Frontal cortex (tissue), 2 donors: Measurements from ENCODE around the genes FAM110D and CATSPER4.

DNA sequence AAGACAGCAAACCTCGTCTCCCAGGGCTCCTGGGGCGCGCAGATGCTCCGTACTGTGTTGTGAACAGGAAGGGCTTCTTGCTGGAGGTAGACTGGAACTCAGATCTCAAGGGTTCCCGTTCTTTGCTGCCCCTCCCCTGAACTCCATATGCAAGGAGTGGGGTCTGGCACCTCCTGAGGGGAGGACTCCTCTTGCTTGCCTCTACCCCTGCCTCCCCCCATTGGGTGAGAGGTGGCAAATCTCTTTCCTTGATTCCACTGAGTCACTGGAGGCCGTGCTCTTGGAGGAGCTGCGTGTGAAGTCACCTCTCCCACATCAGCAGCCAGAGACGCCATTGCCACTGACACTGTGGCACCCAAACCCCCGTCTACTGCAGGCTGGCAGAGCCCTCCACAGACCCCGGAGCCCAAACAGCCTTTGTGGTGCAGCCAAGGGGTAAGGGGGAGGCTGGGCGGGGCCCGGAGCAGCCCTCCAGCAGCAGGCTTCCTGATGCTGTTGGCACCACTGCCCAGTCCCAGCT is 104.7 kb upstream of the RUNX3 start:
- RAMPAGE, long total RNA, result no peak

DNA sequence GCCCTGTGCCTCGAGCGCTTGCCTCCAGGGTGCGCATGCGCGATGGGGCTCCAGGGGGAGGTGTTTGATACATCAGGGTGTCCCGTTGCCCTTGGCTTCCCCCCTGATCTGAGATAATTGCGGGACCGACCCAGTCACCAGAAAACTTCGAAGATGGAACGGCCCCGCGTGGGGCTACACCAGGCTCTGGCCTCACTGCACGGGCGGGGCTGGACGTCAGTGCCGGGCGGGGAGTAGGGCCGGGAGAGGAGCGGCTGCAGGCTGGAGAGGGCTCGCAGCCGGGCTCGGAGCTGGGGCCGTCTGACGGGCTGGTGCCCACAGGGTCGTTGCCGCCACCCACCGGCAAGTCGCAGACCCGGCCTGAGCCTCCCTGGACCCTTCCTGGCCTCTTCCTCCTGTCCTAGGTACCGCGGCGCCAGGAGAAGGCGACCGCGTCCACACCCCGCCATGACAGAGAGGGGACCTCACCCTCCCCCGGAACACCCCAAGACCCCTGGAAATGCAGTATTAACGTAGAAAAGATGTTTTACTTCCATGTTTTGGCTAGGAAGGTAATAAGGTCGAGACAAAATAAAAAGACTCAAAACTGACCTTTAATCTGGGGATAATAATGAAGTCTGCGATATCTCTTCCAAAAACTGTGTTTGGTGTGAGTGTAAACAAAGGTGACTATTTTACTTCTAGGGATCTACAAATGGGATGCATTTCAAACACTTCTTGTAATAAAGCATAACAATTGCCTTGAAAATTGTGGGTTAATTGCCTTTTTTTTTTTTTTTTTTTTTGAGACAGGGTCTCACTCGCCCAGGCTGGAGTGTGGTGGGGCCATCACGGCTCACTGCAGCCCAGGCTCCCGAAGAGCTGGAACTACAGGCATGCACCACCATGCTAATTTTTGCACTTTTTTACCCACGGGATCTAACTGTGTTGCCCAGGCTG is 601 bp upstream of the RSRP1 start:
- RAMPAGE, long total RNA, result no peak

DNA sequence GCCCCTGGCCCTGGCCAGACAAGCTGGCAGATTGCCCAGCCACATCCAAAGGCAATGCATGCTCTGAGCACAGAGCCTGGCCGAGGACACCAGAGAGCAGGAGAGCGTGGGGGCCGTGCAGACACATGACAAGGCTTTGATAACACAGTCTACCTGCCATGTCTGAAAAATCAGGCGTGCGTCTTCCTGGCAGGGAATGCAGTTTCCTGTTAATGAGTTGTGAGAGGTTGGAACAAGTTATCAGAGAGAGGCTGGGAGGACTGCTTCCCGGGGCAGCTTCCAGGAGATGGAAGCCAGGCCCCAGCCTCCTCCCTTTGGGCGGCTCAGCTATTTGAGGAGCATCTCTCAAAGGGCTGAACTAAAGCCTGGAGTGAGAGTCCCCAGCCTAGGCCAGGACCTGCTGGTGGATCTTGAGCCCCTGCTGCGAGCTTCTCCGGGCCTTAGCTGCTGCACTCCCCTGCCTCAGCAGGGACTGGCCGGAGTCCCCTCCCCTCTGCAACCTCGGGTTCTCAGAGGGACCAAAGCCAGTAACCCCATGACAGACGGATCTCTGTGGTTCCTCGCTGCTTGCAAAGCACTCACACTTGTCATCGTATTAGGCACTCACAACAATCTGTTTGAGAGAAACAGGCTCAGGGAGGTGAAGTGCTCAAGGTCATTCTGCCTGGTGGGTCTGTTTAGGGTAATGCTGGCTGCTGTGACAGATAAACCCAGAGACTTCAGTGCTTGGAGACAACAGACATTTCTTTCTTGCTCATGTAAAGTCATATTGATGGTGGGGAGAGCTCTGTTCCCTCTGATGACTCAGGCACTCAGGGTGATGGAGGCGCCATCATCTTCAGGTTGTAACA is 72.0 kb upstream of the SELENON start:
- RAMPAGE, long total RNA, result no peak

GRCh38 chr1:25771239-25772428 is 28.4 kb upstream of the SELENON start:
- RAMPAGE, long total RNA, result no peak

- RAMPAGE, long total RNA, result no peak
Observed at GRCh38 chr1:25773195-25773855, 26.7 kb upstream of the SELENON start.

GRCh38 chr1:25813767-25814360 is 5.9 kb upstream of the MTFR1L start:
- RAMPAGE, long total RNA, result no peak

- RAMPAGE, long total RNA, result no peak
Observed at GRCh38 chr1:25831840-25832424, 12.2 kb downstream of the MTFR1L start.

- RAMPAGE, long total RNA, result no peak
Observed at GRCh38 chr1:25998246-25998725, 423 bp upstream of the PAFAH2 start.

DNA sequence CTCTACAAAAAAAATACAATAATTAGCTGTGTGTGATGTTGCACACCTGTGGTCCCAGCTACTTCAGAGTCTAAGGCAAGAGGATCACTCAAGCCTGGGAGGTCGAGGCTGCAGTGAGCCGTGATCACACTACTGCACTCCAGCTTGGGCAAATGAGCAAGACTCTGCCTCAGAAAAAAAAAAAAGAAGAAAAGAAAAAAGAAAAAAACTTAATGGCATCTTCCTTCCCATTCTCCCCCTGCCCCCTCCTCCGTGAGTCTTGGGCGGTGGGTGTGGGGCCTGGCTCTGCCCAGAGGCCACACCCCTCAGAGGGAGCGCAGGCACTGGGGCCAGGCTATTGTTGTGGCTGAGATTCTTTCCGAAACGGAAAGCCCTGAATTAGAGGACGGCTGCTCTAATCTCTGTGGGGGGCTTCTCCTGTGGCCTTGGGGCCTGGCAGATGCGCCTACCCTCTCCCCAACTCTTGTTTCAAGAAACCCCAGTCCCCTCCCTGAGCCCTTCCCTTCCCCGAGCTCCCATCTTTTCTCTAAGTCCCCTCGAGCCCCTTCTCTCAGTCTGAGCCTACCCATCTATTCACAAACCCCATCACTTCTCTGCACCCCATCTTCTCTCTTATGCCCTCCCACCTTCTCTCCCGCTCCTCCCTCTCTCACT is 4.1 kb upstream of the FAM110D start:
- RAMPAGE, long total RNA, result no peak

DNA sequence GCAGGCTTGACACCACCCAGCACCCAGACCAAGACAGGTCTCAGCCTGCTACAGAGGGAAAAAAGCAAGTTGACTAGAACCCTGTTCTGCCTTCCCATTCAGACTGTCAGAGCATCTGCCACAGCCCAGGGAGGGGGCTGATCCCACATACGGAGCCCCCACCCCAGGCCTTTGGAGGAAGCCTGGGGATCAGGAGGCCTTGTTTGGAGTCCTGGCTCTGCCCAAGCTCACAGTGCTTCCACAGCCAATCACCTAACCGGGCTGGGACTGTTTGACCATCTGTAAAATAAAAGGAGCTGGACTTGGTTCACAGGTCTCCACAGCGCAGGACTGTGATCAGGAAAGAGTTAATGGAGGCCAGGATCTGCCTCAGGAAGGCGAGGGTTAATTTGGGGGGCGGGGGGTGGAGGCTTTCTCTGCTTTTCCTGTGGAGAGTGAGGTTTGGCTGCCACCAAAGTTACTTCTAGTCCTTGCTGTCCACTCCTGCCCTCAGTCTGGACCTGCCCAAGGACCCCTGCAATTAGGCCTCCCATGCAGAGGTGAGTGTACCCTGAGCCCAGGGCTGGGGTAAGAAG is at the start of gene FAM110D:
Gene FAM110D, plus strand, starts transcription at position 492 of the 575 bp plus-strand sequence.
- RAMPAGE, long total RNA, result no peak

- RAMPAGE, long total RNA, result no peak
Observed at GRCh38 chr1:26190330-26190832, at the start of gene CATSPER4. TSS of gene CATSPER4 (plus strand) at chr1:26190602.

- RAMPAGE, long total RNA, result no peak
Observed at GRCh38 chr1:26233562-26234094, 372 bp upstream of the CEP85 start.

GRCh38 chr1:26275553-26276643 is 4.0 kb upstream of the SH3BGRL3 start:
- RAMPAGE, long total RNA, result no peak

DNA sequence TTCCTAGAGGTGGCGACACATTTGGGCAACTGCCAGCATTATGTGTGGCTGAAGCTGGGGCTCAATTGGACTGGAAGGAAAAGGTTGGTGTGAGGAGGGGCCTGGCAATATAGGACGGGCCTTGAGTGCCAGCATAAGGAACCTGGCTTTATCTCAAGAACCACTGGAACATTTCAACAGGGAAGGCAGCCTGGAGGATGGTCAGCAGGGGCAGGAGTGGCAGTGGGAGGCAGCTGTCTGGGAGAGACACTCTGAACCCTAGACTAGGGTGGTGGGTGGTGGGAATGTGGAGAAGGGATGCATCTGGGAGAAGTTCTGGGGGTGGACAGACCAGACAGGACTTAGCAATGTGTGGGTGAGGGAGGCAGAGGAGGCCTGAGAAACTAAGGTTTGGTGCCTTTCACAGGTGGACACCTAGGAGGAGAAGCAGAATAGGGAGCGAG is 3.5 kb downstream of the SH3BGRL3 start:
- RAMPAGE, long total RNA, result no peak

GRCh38 chr1:26307406-26308226 is 1.2 kb upstream of the UBXN11 start:
- RAMPAGE, long total RNA, result no peak

- RAMPAGE, long total RNA, result no peak
Observed at GRCh38 chr1:26409278-26409906, 1.2 kb upstream of the LIN28A start.

DNA sequence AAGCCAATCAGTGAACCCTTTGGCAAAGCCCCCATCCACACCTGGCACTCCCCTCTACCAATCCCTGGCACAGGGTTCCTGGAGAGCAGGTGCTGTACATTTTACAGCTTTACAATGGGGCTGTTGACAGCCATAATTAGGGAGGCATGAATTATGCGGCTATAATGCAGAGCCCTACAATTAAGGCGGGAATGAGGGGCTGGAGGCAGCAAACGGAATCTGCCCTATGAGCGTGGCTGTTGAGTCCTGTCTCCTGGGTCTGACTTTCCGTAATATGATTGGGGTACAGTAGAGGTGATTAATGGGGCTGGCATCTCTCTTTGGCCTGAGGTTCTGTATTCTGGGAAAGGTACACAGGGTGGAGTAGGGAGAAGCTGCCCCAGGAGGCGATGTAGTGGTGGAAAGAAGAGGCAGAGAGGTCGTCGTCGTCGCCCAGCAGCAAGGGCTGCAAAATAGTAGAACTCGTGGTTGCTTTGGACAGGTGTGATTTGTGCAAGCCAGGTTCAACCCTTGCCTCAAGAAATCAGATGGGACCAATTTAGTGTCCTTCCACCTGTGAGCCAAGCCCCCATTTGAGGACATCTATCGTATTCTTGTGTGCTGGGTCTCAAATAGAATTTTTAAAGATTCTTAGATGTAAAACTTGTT is 1.5 kb upstream of the HMGN2 start:
- RAMPAGE, long total RNA, result no peak

DNA sequence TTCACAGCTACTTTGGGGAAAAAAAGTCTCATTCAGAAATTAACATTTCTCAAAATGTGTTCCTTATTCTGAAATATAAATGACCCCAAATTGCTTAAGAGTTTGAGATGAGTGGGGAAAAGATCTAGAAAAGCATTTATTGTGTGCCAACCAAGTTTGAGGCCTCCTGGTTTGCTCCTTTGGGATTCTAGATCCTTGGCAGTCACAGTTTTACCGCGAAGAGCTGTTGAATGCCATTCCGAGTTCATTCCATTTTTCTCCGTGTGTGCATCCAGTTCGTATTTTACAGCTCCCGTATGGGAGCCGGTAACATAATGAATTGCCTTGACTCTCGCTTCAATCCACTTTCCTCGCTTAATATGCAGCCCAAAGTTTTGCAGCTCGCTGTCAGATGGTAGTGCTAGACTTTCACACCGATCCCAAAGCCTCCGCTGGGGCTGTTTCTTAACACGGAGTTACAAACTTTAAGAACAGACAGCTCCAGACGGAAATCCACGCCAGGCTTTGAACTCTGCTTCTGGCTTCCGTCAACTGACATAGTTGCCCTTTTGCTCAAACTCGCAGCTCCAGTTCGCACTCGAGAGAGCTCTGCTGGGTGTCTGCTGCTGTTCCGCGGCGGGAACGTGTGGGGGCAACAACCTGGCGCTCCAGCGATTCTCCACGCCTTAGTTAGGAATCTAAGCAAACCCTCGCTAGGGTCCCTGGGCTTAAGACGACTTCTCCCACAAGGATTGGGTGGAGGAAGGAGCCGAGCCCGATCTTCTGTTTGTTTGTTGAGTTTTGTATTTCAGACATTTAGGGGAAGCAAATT is 3.6 kb upstream of the ARID1A start:
- RAMPAGE, long total RNA, result no peak

DNA sequence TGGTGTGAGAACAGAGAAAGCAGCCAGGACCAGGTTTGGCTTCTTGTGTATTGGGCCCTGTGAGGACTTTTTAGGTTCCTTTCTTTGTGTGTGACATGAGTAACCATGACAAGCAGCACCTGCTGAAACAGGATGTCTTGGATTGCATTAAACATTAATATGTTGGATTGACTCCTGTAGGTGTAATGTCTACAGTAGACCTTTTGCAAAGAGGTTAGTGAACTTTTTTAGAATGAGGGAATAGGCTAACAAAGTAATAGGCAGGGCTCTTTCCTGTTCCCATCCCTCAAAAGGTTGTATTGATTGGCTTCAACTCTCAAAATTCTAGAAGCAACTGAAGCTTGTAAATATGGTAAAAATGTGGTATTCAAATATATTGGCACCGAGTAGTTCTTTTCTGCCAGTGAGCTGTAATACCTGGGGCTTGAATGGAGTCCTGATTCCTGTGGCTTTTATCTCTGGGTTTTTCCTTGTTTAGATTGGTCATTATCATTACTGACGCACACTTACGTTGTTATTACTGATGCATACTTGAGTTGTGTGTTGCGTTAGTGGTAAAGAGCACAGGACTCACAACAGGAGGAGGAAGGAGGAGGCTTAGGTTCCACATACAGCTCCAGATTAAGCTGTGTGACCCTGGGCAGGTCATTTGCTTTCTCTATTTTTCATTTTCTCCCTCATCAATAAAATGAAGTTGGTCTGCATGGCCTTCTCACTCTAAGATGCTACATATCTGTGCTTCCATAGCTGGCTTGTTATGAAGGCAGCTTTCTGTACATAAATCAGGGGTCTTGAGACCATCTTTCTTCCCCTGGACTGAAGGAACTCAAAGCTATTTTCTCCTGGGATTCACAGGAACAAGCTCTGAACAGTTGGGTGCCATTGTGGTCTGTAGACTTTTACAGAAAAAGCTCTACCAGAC is 5.4 kb downstream of the ARID1A start:
- RAMPAGE, long total RNA, result no peak

DNA sequence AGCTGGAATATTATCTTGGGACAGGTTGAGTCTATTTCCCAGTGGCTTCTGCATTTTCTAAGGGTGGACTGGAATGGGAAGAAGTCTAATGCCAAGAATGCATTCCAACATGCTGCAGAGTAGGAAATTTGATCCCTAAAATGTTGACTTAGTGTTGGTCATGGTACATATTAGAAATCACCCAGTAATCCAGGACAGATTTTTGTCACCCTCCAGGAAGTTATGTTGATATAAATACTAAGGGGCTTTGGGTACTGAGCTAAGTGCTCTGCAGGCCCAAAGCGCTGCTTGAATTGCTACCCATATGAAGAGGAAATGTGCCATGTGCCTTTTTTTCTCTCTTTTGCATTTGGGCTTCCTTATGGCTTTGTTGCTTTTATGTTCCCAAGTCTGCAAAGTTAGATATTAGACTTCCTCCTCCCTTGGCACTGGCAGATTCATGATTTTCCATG is 10.0 kb downstream of the ARID1A start:
- RAMPAGE, long total RNA, result no peak